ENCODE measurements around a stretch of chr7.

GRCh38 chr7:148918-149879 is 43.2 kb upstream of the FAM20C start:
- PRO-cap, 2 experiments: peak in 2 of 2 experiments; most common plus-strand start chr7:149299 (in 1); most common minus-strand start chr7:149155 (in 1)

DNA sequence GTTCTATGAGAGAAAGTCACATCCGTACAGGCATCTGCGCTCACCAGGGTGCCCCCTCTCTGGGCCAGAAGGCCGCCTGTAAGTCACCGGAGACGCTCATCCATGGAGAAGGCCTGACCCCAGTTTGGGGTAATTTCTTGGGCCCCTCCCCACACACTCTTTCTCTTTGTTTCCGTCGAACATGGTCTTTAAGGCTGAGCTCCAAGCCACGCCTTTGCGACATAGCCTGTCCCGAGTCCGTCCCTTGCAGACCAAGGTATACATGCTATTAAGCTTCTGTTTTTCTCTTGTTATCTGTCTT is 4.3 kb upstream of the FAM20C start:
- PRO-cap, 2 experiments: no peak in any of the 2 experiments

DNA sequence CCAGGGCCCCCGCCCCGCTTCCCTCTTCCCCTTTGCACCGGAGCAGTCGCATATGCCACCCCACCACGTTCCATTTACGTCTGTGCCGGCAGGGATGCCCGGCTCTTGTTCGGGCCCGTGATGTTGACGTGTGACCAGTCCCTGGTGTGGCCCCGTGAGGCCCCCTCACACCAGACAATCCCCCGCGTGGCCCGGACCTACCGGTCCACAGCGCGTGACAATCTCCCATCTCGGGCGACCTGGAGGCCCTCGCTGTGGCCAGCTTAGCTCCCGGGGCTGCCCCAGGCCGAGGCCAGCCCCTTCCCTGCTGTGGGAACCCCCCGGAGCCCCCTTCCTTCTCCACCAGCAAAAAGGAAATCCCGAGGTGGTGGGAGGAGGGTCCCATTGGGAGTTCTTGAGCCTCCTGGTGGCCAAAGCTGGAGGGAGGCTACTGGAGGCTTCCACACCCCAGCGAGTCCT is 15.2 kb downstream of the FAM20C start:
- PRO-cap, 2 experiments: no peak in any of the 2 experiments

GRCh38 chr7:212969-213605 is 20.7 kb downstream of the FAM20C start:
- PRO-cap, 2 experiments: no peak in any of the 2 experiments

GRCh38 chr7:216226-216636 is 23.9 kb downstream of the FAM20C start:
- PRO-cap, 2 experiments: no peak in any of the 2 experiments

DNA sequence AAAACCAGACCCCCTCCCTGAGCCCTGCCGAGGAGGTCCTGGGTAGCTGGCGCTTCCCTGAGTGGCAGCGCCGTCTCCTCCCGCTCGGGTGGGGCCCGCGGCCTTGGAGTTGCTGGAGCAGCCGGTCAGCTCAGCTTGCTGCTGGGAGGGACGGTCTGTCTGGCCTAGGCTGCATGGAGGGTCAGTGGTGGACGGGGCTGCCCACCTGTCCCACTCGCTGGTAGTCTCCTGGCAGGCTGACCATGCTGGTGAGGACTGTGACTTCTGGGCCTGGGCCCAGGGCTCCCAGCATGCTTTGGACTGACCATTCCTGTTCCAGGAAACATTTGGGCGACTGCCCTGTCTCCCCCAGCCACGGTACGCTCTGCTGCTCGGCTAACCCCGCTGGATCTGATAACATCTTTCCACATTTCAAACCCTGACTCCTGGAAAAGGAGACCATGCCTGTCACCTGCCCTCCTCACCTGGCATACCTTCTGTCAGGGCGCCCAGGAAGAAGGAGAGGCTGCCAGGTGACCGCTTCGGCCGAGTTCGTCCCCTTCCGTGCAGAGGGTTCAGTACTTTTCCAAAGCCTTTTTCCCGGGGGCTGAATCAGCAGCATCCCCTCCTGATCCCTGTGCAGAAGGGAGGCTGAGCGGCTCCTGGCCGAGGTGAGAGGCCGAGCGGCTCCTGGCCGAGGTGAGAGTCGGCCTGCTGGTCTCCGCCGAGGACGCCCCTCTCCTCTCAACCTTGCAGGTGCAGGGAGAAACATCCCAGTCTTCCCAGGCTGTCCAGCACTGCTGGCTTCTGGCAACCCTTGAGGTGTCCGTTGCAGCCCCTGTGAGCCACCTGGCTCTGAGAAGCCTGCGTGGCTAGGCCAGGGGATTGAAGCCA is 43.4 kb downstream of the FAM20C start:
- PRO-cap, 2 experiments: peak in 1 of 2 experiments; most common plus-strand start position 342 of the sequence (in 1)

DNA sequence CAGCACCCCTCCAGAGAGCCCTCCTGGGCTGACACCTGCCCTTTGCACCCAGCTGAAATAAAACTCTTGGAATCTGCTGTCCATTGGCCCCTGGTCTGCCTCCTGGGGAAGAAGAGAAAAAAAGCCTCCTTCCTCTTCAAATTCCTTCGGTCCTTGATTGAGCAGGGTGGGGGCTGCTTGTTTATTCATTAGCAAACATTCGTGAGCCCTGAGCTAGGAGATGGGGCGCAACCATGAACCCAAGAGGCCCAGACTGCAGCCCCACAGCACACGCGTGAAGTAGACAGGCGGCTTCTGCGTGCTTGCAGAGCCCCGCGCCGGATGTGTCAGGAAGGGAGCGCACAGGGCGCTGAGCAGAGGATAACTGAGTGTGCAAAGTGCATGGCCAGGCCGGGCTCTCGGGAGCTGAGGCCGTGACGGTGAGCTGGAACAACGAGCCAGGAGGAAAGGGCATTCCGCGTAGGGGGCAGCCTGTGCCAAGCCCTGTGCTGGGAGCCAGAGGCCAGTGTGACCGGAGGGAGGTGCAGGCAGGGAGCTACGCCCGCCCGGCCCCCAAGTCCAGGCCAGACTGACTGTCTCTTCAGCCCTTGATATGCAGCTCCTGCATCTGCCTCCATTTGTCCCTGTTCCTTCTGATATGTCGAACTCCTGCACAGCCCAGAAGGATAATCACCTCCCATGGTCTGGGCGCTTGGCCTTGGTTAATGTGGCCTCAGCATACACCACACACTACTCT is 4.5 kb downstream of the FOXL3 start:
- PRO-cap, 2 experiments: no peak in any of the 2 experiments

- PRO-cap, 2 experiments: peak in 2 of 2 experiments; most common plus-strand start chr7:333292 (in 2); most common minus-strand start chr7:333082 (in 1)
Observed at GRCh38 chr7:332527-333494, 42.8 kb downstream of the FOXL3 start.

DNA sequence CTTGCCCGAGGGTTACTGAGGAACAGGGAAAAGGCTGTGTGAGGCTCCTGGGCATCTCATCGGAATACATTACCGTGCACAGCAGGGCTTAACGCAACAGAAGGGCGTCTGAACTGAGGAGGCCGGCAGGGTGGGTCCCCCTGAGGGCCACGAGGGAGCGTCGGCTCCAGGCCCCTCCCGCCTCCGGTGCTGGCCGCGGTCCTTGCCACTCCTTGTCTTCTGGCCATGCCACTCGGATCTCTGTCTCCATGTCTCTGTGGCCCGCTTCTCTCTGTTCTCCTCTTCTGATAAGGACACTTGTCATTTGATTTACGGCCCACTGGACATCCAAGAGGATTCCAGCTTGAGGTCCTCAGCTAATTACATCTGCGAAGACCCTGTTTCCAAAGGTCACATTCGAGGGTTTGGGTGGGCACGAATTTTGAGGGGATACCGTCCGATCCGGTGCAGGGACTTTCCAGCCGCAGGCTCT is 50.7 kb downstream of the FOXL3 start:
- PRO-cap, 2 experiments: no peak in any of the 2 experiments

- PRO-cap, 2 experiments: no peak in any of the 2 experiments
Observed at GRCh38 chr7:347718-347945, 57.7 kb downstream of the FOXL3 start.

DNA sequence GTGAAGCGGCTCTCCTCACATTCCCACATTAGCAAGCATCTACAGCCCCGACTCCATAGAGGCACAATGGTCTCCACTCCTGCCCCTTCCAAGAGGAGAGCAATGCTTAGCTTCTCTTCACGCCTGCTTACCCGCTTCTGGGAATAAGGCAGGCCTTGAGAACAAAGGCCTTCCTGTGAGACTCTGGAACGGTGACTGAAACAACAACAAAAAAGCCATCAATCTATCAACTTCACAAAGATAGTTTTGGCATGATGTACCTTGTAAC is 67.8 kb downstream of the FOXL3 start:
- PRO-cap, 2 experiments: no peak in any of the 2 experiments

GRCh38 chr7:368848-369543 is 79.0 kb downstream of the FOXL3 start:
- PRO-cap, 2 experiments: no peak in any of the 2 experiments

- PRO-cap, 2 experiments: no peak in any of the 2 experiments
Observed at GRCh38 chr7:435107-435579, 84.5 kb downstream of the PDGFA start.

DNA sequence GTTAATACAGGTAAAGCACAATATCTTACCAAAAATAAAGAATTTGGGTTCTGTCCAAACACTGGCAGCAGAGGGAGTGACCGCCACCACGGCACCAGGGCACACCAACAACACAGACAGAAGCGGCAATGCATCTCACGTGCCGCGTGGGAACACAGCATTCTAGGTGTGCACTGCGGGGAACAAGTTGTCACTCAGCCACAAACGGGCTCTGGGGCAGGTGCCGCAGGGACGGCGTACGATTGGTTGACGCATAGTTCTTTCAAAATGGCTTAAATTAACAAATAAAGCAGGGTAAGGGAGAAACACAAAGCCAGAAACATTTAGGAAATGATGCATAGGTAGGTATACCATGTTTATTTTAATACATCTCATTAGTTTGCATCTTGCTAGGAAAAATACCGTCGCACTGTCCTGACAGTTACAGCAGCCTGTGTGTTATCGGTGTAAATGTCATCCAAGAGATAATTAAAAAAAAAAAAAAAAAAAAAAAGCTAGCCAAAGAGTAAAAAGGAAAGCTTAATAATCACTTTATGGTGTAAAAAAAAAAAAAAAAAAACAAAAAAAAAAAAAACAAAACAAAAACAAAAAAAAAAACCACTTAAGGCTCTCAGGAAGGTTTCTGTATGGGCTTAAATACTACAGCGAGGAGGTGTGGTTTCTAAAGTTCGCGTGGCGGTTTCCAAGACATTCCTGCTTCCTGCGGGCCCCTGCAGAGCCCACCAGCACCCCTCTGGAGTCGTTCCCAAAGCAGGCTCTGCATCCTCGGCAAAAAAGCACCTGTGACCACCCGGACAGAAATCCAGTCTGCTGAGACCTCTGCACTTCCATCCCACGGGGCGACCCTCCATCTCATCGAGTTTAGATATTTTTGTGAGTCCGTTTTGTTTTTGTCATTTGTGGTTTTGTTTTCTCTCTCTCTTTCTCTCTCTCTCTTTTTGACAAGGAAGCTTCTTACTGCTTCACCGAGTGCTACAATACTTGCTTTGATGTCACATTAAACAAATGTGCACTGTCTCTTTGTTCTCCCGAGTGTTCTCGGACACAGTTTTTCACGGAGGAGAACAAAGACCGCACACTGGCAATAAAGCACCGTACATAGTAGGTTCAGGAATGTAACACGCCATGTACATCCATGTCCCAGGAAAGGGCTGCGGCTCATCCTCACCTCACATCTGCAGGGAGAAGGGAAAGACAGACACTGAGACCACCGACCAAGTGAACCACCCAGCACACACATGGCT is 21.8 kb downstream of the PDGFA start:
- PRO-cap, 2 experiments: no peak in any of the 2 experiments

GRCh38 chr7:514441-514792 is 5.2 kb downstream of the PDGFA start:
- PRO-cap, 2 experiments: no peak in any of the 2 experiments

DNA sequence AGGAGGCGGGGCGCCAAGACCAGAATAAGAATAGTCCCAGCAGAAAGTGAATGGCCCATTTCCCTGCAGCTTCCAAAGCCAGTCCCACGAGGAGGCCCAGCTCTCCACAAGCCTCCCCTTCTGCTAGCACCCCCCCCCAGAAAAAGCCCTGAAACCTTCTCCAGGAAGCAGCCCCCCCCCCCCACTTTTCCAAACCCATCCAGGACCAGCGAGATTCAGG is 3.9 kb downstream of the PDGFA start:
- PRO-cap, 2 experiments: no peak in any of the 2 experiments

- PRO-cap, 2 experiments: peak in 2 of 2 experiments; most common plus-strand start chr7:519310 (in 2); most common minus-strand start chr7:519211 (in 2)
Observed at GRCh38 chr7:518742-519747, 601 bp downstream of the PDGFA start.

DNA sequence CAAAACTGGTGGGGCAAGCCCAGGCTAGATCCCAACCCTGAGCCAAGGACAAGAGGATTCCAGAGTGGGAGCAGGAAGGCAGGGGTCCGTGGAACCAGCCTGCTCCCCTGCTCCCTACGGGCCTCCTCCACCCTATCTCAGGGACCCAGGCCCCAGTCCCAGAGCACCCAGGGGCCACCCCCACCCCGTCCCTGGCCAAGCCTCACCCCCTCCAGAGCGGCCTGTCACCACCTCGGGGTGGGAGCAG is 20.3 kb upstream of the PDGFA start:
- PRO-cap, 2 experiments: no peak in any of the 2 experiments

DNA sequence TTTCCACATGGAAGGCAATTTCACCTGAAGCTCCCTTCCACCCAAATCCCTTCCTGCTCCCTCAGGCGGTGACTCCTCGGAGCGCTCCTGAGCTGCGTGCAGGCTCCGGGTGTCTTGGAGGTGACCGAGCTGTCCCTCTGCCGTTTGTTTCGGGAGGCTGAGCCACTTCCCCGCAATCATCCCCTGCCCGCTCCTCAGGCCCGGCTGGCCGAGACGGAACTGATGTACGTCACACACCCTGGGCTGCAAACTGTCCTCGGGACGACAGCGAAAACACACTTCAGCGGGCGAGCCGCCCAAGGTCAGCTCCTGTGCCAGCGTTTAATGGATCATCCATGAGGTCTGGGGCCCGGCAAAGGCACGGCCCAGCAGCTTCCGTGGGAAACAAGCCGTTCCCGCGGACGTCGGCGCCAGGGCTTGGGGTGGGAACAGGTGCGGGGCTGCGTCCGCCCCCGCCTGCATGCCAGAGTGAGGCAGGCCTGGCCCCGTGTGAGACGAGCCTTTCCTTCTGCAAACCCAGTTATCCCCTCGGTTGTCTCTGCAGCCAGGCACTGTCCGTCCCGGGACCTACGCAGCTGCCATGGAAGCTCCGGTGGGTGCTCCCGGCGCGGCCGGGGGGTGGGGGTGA is 41.9 kb upstream of the PDGFA start:
- PRO-cap, 2 experiments: no peak in any of the 2 experiments

GRCh38 chr7:620104-620625 is 100.5 kb upstream of the PDGFA start:
- PRO-cap, 2 experiments: no peak in any of the 2 experiments

All from Metastatic Liver Carcinoma in the Adrenal Gland (tissue), 2 donors.